HGPS cell (cell line): ENCODE results near the genes IFIT1 and BTAF1.

- RRBS: no CpG with 5 or more reads among the region's 6 CpGs
Measured at GRCh38 chr10:88999375-89000226, 9.0 kb downstream of the FAS start.

- RRBS: 9% methylated on average over 29 of the region's 72 CpGs
Measured at GRCh38 chr10:89207680-89208853, 950 bp upstream of the CH25H start.

DNA sequence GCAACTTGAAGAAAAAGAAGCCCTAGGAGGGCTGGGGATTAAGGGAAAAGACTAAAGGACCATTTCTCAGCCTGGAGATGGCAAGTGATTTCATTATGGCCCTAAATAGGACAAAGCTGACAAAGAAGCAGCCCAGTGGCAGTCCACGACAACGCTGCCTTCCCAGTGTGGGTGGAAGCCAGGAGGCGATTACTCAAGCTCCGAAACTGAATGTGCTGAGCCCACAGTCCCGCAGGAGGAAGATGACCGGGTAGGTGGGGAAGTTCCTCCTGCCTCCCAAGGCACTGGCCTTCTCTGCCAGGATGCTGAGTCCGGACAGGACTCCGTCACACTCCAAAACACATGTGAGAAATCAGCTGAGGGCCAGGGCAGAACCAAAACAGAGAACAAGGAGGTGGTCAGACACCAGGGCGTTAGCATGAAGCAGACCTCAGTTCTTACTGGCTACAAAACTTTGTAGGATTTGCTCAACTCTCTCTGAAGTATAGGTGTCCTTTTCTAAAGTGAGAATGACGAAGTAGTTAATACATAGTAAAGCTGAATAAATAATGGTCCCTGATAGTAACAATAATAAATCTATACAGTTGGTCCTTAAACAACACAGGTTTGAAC is 16.1 kb downstream of the LIPA start:
- RRBS: 35% methylated on average over 2 of the region's 10 CpGs

DNA sequence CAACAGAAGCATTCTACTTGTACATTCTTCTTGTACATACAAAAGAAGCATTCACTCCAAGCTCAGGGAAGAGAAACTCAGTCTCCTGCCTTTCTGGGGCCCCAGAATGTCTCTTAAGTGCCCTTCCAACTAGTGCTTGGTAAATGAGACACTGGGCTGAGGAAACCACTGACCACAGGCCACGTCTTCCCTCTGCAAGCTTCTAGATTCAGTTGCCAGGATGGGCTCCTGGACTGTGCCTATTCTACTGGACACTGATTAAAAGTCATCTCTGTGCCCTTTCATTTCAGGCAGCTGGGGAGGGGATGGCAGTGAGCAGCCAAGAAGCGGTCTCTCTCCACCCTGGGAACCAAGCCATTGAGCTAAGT is 8.7 kb upstream of the IFIT1B start:
- RRBS: no CpG with 5 or more reads among the region's 2 CpGs

GRCh38 chr10:89374009-89374891 is 3.6 kb upstream of the IFIT1B start:
- RRBS: no CpG with 5 or more reads among the region's 3 CpGs

GRCh38 chr10:89392113-89392830 is at the start of gene IFIT1:
Gene IFIT1, plus strand, starts transcription at chr10:89392623.
- RRBS: no CpG with 5 or more reads among the region's 9 CpGs

DNA sequence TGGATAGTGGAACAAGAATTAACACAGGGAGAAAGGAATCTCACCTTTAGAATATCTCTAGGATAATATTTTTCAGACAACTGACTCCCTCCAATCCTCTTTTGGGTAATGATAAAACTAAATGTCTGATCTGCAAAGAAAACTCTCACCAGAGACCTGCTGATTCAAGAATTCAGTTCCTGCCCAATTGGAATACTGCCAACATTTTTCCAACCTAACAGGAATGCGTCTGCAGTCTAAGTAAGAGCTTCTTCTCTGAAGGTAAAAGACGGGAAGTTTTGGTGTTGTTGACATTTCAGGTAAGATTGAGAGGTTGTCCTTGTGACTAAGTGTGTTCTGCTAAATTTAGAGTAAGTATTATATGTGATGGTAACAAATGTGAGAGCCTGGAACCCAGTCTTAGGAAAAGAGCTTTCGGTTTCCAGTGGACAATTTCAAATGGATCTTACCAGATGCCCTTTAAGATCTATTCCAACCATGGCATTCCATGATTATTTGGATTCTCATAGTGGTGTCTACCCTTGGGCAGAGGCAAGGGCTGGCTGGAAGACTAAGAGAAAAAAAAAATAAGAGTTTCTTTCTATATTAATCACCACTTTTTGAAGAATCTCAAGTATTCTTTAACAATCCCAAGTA is 17.7 kb downstream of the IFIT5 start:
- RRBS: no CpG with 5 or more reads among the region's 3 CpGs

GRCh38 chr10:89478067-89478473 is 57.3 kb downstream of the SLC16A12 start:
- RRBS: no CpG with 5 or more reads among the region's 2 CpGs

GRCh38 chr10:90453668-90453999 is 404.2 kb downstream of the HTR7 start:
- RRBS: no CpG with 5 or more reads among the region's 7 CpGs

DNA sequence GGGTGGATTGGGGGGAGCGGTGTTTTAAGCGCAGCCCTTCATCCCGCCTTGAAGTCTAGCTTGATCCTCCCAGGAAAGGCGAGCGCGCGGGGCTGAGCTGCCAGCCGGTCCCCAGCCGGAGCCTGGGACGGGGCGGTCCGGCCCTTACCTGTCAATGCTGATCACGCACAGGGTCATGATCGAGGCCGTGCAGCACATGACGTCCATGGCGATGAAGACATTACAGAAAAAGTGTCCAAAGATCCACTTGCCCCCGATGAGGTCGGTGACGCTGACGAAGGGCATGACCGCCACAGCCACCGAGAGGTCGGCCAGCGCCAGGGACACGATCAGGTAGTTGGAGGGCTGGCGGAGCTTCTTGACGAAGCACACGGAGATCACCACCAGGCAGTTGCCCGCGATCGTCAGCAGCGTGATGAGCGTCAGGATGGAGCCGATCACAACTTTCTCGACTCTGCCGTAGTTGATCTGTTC is 817 bp downstream of the HTR7 start:
- RRBS: no CpG with 5 or more reads among the region's 37 CpGs

GRCh38 chr10:90960146-90961001 is 39.5 kb upstream of the ANKRD1 start:
- RRBS: no CpG with 5 or more reads among the region's 1 CpG

GRCh38 chr10:91043093-91043433 is 122.2 kb upstream of the ANKRD1 start:
- RRBS: no CpG with 5 or more reads among the region's 4 CpGs

GRCh38 chr10:91170839-91171695 is 49.4 kb upstream of the PCGF5 start:
- RRBS: no CpG with 5 or more reads among the region's 3 CpGs

GRCh38 chr10:91223664-91223998 is 3.2 kb downstream of the PCGF5 start:
- RRBS: no CpG with 5 or more reads among the region's 1 CpG

- RRBS: no CpG with 5 or more reads among the region's 37 CpGs
Measured at GRCh38 chr10:91408995-91409895, 899 bp upstream of the HECTD2 start.

DNA sequence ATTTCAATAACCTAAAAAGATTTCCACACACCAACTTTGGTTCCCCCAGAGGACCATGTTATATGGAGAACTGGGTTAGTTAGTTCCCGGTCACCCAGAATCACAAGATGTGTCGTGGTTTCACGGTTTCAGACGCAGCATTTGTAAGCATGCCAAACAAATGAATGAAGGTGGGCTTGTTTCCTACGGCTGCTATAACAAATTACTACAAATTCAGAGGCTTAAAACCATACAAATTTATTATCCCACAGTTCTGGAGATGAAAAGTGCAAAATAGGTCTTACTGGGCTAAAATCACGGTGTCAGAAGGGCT is 106.2 kb downstream of the PPP1R3C start:
- RRBS: no CpG with 5 or more reads among the region's 6 CpGs

DNA sequence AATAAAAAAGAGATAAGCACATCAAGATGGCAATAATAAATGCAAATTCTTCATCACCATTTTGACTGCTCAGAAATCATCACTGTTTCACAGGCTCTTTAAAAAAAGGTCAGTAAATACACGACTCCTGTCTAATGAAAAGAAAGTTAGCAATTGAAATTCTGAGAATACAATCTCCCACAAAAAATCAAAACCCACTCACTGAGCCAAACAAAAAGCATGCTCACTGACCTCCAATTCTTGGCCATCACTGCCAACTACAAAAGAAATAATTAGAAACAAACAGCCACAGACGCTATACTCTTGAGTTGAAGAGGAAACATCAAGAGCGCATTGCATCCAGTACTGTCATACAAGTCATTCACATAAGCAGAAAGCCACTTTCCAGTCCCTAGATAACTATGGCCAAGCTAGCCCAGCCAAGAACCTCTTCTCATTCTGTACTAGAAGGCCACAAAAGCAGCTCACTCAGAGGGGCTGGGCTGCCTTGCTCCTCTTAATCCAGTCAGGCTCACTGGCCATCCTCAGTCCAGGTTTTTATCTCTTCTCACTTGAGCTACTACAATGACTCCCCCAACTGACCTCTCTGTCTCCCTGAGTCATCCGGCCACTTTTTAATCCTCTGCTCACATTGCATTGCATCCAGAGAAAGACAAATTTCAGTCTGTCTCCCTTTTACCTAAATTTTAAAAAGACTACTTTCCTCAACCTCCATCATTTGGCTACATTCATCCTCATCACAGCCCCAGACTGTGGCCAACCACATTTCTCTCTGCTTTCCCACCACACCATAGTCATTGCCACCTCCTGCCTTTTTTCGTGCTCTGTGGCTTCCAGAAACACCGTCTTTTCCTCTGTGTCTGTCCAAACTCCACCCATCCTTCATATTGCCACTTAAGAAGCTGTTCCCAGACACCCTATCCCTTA is 25.2 kb downstream of the PPP1R3C start:
- RRBS: no CpG with 5 or more reads among the region's 6 CpGs

DNA sequence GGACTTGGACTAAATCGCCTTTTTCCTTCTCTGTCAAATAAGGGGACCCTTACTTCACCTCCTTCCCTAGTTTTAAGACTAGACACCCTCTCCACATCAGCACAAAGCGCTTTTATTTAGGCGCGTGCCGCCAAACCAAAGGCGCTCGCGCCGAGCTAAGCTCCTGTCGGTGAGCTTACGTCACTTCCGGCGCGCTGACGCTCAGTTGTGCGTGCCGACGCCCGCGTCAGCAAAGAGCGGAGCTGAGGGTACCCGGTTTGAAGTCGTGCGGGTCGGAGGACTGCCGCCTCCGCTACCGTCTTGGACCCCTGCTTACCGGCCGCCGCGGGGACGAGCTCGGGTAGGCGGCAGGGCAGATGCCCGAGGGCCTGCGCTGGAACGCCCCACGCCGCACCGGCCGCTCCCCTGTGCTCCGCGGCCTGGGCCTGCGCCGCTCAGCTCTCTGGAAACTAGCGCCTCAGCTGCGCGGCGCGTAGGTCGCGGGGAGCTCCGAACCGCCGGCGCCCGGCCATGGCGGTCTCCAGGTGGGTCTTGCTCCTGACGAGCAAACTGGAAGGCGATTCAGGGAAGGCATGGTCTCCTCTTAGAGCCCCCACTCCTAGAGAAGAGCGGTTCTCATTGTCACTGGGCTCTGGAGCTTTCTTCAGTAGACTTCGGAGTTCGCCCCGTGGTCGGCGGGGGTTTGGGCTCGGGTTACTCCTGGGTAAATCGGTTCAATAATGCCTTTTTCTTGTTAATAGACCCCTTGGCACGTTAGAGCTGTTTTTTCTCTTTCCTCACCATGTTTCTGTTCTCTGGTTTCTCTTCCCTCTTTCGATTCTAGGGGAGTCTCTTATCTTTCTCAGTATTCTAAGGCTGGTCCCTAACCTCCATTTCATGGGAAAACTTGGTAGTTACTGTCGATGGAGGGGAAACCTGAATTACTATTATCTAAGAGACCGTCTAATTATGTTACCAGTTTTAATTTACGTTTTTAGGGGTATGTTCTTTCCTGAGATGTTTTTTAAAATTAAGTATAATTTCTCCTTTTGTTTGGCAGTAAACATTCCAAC is at the start of gene BTAF1:
TSS of gene BTAF1 (plus strand) at position 204 of the 1,052 bp plus-strand sequence.
- RRBS: 3% methylated on average over 43 of the region's 74 CpGs

- RRBS: no CpG with 5 or more reads among the region's 10 CpGs
Measured at GRCh38 chr10:91950919-91952063, 27.7 kb downstream of the BTAF1 start.

GRCh38 chr10:91952327-91953357 is 29.1 kb downstream of the BTAF1 start:
- RRBS: no CpG with 5 or more reads among the region's 6 CpGs